Bile duct (tissue), 1 donor: ENCODE measurements around the genes SOX2 and B3GNT5.

DNA sequence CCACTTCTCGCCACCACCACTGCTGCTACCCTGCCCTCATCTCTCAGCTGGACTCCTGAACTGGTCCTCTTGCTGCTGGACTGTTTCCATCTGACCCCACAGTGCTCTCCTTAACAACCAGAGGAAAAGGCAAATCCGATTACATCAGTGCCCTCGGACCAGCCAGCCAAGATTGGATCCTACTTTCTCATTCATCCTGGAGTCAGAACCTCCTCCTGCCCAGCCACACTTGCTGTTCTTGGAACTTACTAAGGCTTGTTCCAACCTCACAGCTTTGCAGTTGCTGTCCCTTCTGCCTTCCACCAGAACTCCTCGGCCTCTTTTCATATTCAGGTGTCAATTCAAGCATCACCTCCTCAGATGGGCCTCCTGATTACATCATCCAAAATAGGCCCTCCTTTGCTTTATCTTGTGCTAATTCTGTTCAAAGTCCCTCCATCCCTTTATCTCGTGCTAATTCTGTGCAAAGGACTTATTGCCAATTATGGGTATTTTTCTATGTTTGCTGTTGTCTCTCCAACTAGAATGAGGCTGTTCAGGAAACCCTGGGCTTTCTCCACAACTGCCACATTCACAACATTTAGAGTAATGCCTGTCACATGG lies 110.5 kb downstream of the PEX5L start:
- PRO-cap: no peak

- PRO-cap: no peak
These were observed 94.6 kb downstream of the PEX5L start for GRCh38 chr3:179942096-179942668.

GRCh38 chr3:179956398-179956951 lies 80.3 kb downstream of the PEX5L start:
- PRO-cap: no peak

DNA sequence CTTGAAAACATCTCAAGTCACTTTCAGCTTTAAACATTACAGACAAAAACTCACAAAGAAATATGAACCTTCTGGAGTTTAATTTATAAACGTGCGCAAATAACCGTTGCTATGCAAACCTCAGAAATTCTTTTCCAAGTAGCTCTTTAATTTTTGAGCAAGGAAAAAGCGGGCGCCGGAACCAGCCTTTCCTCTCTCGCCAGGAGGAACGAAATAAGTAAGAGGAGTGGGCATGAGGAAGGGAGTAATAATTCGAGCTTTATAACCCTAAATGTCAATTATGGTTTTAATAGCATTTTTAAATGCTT lies 530 bp downstream of the CCDC39 start:
- PRO-cap: no peak

DNA sequence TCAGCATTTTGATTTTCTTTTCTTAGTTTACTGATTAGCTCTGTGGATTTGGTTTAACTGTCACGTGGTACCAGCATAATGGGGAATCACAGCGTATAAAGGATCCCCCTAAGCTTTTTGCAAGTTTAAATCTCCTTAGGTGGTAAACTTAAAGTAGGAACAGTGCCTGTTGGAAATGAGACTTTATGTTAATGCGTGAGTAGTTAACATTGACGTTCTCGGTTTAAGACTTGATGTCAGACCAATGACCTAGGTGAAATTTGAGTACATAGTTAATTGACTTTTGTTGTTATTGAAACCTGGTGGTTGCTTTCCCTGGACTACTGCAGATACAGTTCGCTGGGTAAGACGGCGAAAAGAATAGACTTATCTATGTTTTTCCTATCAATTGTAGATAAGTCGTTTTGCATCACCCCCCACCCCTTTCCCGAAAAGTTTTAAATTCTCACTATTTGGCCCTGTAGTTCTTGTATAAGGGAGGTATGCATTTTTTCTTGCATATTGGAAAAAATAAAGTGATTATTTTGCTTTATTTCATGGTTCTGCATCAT lies 1.6 kb downstream of the FXR1 start:
- PRO-cap: no peak

GRCh38 chr3:181711615-181712281 lies at the start of gene SOX2:
SOX2 (plus strand) TSS chr3:181711925.
- PRO-cap: bidirectional peak, plus-strand start at chr3:181711959, minus-strand start at chr3:181711706

- PRO-cap: no peak
These were observed 78.9 kb downstream of the ATP11B start for GRCh38 chr3:182872115-182872655.

DNA sequence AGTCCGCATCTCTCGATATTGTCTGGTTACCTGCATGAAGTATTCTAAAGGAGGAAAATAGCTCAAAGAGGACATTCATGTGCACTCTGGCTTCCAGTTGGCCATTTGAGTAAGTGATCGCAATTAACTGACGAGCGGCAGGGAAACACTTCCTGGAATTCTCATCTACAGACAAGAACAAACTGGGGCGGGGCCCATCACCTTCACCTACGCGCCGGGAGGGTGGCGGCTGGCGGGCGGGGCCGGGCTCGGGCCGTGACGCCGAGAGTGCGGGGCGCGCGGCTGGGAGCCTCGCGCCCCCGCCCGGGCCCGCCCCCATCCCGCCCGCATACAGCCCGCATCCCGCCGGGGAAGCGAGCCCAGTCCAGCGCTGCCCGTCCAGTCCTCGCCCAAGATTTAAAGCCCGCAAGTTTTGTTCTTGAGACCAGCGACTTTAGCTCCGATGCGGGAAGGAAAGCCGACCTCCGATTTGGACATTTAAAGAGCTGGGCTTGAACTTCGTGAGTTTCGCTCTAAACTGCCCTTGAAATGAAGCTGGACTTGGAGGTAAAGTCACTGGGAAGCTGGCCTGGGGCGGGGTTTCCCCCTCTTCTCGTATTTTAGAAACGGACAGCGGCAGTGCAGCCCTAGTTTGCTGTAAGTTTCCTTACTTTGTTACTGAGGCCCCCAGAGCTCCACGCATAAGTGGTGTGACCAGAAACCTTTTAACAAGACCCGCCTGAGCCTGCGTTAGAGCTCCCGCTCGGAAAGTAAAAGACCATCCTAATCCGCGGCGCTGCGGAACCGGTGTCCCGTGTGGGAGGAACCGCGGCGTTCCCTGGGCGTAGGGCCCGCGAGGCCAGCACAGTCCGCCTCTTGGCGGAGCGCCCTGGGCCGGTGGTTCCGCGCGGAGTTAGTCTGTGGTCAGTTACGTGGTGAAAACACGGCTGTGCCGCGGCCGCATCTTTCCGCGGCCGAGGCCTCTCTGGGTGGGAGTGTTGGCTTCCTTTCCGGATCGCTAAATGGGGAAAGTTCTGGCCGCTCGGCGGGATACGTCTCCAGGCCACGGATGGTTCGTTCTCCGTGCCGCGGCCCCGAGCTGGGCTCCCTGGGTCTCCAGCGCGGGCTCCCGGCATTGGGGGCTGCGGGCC lies at the start of gene B3GNT5:
Gene B3GNT5 (plus strand): TSS at position 327 of the 1,130 bp plus-strand sequence.
- PRO-cap: bidirectional peak, plus-strand start at position 256 of the sequence, minus-strand start at position 107 of the sequence; bidirectional peak, plus-strand start at position 844 of the sequence, minus-strand start at position 791 of the sequence; bidirectional peak, plus-strand start outside the sequence, minus-strand start at position 1,089 of the sequence

- PRO-cap: no peak
These were observed 23.5 kb downstream of the B3GNT5 start for GRCh38 chr3:183276585-183276995.

GRCh38 chr3:183306761-183307528 lies 53.9 kb downstream of the B3GNT5 start:
- PRO-cap: bidirectional peak, plus-strand start at chr3:183307234, minus-strand start at chr3:183307108

GRCh38 chr3:183315535-183316260 lies 62.6 kb downstream of the B3GNT5 start:
- PRO-cap: no peak

GRCh38 chr3:183375761-183376195 lies 52.6 kb downstream of the MCF2L2 start:
- PRO-cap: unidirectional peak, plus-strand start at chr3:183376026

DNA sequence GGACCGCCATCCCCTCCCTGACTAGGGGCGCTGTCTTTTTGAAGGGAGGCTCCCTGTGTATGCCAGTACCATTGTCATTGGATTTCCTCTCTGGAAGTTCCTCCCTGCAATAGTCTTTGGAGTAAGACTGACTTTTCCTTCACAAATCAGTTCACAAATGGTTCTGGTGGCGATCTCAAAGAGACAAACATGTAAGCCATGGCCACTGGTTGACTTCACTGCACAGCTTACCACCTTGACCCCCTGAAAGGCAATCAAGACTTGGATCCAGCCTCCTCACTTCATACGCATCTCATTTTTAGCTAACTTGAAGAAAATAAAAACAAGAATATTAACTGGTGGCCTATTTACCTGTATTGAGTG lies 60.7 kb upstream of the MCF2L2 start:
- PRO-cap: no peak

- PRO-cap: no peak
These were observed 63.0 kb upstream of the MCF2L2 start for GRCh38 chr3:183491348-183491819.

DNA sequence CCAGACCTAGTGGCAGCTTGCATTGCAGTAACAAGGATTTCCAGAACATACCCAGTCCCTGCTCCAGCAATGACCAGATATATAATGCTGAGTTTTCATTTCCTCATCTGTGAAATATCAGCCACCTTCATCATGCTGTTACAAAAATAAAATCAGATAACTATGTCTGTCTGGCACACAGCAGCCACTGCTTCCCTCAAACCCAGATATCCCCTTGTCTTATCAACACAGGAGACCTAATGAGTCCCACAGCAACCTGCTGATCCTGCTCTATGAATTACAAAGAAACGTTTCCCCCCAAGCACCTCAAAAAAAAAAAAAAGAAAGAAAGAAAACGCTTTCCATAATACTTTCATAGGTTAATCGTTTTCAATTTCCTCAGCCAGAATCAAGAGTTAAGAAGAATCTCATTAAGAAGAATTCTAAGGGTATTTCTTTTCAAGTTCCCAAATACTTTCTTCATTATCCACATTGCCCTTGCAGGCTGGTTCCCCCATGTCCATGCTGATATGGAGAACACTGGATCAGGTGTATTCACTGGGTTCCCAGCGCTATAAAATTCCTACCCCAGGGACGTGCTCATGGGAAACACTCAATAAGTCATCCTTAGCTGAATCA lies 1.7 kb downstream of the KLHL6 start:
- PRO-cap: no peak

DNA sequence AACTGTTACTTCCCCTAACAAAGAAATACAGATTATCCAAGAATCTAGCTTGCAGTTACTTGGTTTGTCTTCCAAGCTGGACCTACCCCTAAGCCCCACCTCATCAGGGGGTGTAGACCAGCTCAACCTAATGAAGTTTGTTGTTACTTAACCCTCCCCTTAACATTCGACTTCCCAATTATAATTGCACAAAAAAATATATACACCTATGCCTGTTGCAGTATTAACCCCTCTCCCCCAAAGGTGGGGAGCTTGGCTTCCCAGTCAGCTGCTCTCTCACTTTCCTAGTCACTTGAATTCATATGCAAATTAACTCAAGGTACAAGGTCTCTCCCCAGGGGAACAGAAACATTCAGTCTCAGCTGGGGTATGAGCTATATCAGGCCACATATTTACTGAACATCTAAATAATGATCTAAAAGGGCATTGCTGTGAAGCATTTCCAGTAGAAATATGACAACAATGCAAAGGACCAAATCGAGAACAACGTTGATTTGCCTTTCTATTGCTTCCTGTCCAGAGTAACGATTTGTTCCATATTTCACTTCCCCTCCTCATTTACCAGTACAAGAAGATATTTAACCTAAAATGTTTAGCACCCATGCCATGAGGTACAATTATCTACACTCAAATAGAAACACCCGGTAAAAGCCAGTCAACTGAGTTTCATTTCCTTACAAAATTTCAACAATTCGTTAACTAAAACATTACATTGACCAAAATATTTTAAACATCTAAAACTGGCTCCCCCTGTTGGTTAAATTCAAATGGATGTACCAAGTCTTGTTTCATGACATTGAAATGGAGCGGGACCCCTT lies 36.4 kb upstream of the KLHL6 start:
- PRO-cap: no peak

GRCh38 chr3:183636708-183637244 lies 1.4 kb downstream of the KLHL24 start:
- PRO-cap: bidirectional peak, plus-strand start at chr3:183636774, minus-strand start at chr3:183636532; bidirectional peak, plus-strand start at chr3:183637071, minus-strand start at chr3:183636966

DNA sequence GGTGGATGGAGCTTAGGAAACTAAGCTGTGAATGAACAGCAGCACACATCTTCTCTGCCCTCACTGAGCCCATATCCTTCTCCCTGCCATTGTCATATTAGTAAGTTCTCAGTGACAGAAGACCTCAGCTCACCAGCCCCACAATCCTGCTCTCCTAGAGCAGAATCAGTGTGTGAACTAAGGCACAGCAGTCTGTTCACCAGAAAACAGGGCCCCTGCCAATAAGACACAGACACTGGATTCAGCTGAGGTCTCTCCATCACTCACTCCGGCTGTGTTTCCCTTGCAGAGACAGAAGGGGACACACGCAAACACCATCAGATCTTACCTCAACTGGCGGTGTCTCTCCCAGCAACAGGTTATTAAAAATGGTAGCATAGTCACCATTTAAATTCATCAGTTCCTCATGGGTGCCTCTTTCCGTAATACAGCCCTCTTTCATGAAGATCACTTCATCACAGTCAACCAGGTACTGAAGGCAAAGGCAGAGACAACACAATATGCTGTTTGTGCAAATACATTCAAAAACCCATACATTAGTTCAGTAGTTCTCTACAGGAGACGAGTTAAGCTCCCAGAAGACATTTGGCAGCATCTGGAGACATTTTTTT lies 56.4 kb downstream of the ABCC5 start:
- PRO-cap: no peak

- PRO-cap: no peak
These were observed 6.5 kb downstream of the EIF2B5 start for GRCh38 chr3:184141642-184142140.

DNA sequence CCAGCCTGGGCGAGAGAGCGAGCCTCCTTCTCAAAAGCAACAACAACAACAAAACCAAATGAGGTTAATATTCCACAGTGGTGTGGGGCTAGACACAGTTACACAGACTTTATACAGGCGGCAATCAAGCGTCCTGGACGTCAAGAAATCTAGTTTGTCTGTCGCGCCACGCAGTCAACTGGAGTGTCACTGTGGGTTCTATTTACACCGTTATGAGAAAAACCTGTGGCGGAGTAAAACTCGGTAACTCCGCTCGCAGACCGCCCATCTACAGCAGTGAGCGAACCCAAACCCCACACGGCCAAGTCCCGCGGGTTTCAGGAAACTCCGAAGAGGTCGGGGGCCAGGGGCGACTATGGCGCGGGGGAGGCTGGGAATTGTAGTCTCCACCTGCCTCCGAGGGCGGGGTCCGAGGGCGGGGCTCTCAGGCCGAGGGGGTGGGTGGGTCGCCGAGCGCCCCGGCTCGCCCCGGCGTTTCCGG lies 329 bp upstream of the PSMD2 start:
- PRO-cap: bidirectional peak, plus-strand start outside the sequence, minus-strand start at position 278 of the sequence